Right lobe of liver (tissue), 4 donors: ENCODE results near the gene DHRS7B.

DNA sequence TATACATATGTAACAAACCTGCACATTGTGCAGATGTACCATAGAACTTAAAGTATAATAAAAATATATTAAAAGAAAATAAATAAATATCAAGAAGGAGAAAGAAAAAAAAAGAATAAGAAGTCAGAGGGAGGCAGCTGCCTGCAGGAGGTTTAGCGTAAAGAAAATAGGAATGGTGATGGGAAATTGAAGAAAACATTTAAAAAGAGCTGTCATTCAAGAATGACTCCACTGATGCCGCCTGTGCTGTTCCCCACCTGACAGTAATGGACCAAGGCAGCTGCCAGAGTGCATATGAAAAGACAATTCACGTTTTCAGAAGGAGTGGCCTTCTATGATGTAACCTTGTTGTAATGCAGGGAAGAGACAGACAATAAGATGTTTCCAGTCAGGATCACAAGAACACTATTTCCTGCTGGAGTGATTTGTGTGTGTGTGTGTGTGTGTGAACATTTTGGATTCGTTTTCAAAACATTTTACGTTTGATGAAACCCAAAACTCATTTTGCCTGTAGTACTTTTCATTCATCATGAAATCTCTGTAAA lies 203.8 kb downstream of the LGALS9B start:
- PRO-cap, 4 experiments, result no peak in any of the 4 experiments
- RAMPAGE, long total RNA, 2 experiments, result no peak in any of the 2 experiments

DNA sequence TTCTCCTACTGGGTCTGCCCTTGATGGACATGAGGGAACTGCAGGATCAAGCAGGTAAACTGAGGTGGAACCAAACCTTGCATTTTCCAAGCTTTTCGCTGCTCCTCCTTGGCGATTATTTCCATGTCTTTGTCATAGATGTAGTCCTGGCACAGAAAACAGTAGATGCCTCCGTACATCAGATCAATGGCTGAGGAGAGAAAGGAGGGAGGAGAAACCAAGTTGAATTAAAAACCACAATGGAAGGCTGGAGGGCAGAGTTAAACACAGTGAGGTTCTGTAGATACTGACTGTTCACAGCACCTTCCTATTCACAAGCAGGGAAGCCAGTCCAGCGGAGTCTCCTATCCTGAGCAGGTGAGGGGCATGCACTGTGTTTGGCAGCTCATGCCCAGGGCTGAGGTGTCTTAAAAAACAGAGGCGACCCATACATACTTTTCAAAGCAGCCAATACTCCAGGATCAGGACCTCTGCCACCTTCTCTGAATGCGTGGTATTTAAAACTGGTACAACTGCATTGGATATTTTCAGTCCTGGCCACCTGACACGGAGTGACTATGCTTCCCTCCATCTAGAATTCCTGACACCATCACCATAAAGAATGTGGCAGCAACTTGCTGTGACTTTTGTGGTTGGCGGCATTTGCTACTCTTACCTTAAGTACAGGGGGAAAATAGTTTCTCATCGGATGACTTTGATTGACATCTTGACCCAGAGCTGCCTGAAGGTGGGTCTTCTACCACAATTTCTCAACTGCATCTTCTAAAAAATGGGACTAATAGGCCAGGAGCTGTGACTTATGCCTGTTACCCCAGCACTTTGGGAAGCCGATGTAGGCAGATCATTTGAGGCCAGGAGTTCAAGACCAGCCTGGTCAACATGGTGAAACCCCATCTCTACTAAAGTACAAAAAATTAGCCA lies 21.5 kb downstream of the USP22 start:
- PRO-cap, 4 experiments, result no peak in any of the 4 experiments
- RAMPAGE, long total RNA, 2 experiments, result no peak in any of the 2 experiments

DNA sequence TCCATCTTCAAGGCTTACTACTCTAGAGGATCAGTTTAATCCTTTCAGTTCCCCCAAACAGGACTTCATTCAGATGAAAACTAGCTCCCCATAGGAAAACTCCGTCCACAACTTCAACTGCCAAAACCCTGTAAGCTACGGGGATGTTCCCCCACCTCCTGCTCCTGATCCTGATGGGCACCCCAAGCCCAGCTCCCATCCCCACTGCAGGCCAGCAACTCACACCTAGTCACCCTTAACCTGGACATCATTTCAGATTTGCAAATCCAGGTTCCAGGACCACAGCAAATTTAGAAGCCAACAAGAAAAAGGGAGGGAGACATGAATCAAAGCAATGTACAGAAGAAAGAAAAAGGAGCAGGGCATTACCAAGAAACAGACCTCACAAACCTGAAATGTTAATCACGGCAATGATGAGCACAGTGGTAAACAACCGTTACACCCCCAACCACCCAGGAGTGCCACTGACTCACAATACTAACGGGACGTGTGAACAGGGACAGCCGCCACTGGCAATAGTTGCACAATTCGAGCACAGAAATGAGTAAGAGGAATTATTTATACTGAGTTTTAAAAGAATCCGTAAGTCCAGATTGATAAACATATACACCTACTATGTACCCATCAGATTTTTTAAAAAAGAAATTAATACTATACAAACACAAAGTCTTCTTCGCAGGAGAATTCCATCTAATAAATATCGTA lies 13.9 kb downstream of the USP22 start:
- PRO-cap, 4 experiments, result peak in 1 of 4 experiments; most common plus-strand start position 474 of the sequence (in 1); most common minus-strand start position 386 of the sequence (in 1)
- RAMPAGE, long total RNA, 2 experiments, result no peak in any of the 2 experiments

- PRO-cap, 4 experiments, result peak in 4 of 4 experiments; most common minus-strand start chr17:21044176 (in 4)
- RAMPAGE, long total RNA, 2 experiments, result no peak in any of the 2 experiments
These were observed 1.2 kb upstream of the USP22 start for GRCh38 chr17:21043865-21044478.

DNA sequence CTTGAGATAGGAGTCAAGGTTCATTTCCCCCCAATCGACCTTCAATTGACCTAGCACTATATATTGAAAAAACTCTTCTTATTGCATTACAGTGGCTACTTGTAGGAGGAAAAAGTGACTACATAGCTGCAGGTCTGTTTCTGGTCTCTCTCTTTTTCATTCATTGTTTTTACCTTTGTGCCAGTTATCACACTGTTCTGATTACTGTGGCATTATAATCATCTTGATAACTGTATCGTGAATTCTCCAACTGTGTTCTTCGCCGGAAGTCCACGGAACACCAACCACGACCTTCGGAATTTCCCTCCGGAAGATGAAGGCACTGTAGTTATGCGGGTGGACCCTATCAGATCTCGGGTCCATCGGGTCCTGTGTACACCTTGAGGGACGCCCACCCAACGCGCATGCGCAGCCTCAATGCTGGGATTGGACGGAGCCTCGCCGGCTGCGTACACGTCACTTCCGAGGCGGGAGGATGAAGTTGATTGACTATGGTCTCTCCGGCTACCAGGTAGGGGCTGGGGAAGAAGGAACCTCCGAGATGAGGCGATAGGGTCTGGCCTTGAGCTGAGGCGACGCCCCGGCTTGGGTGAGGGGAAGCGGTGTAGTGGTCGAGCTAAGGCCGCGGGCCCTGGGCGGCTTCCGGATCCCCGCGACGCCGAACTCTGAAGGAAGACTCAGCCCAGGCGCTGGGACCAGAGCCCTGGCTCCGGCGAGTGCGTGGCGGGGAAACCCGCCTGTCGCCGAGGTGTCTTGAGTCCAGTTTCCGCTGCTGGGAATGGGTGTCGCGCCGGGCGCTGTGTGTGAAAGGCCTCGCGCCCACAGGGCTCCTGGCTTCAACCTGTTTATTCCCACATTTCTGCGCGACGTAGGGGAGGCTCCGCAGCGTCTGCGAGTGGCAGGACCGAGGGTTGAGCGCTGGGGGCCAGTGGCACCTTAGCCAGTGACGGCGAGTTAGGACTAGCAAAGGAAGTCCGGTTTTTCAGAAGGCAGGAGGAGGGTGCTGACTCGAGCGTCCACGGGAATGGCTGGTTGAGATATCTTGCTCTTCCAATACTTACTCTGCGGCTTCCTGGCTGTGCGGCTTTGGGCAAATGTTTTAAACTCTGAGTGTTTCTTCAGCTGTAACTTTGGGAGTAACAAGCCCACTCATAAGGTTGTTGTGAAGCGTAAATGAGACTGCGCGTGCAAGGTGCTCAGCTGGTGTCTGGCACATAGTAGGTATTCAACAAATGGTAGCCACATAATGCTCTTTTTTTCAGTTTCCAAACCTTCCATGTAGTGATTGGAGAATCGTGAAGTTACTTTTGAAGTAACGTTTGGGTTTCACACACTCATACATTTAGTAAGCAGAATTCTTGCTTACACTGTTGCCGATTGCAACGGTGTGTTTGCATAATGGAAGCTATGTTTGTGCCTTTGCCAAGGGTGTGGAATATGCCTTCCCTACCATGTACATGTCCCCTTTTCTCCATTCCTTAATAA lies at the start of gene DHRS7B:
Gene DHRS7B, plus strand, starts transcription at position 484 of the 1,485 bp plus-strand sequence.
- PRO-cap, 4 experiments, result peak in 4 of 4 experiments; most common plus-strand start position 514 of the sequence (in 4); most common minus-strand start position 945 of the sequence (in 4)
- RAMPAGE, long total RNA, 2 experiments, result start-site peak on the plus strand in 2 of 2 experiments, centred at positions 481 to 483 of the sequence, 171 to 292 reads per replicate

DNA sequence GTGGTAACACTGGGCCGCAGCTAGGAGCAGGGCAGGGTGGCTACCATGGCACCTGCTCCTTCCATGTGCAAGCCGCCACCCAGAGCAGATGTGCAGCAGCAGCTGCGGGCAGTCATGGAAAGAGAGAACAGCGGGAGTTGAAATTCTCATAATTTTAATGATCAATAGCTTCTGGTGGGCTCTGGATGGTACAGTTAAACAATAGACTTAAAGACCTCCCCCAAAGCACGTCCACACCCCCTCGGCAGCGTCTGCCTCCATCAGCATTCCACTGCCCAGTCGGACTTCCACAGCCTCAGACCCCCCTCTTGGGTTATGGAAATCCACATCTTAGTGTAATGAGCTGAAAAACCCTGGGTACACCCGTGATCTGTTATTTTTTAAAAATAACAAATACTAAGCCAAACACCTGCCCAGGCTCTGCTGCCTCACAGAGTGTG lies 16.1 kb downstream of the TMEM11 start:
- PRO-cap, 4 experiments, result no peak in any of the 4 experiments
- RAMPAGE, long total RNA, 2 experiments, result no peak in any of the 2 experiments

- PRO-cap, 4 experiments, result no peak in any of the 4 experiments
- RAMPAGE, long total RNA, 2 experiments, result no peak in any of the 2 experiments
These were observed 19.7 kb downstream of the MAP2K3 start for GRCh38 chr17:21304225-21304672.

DNA sequence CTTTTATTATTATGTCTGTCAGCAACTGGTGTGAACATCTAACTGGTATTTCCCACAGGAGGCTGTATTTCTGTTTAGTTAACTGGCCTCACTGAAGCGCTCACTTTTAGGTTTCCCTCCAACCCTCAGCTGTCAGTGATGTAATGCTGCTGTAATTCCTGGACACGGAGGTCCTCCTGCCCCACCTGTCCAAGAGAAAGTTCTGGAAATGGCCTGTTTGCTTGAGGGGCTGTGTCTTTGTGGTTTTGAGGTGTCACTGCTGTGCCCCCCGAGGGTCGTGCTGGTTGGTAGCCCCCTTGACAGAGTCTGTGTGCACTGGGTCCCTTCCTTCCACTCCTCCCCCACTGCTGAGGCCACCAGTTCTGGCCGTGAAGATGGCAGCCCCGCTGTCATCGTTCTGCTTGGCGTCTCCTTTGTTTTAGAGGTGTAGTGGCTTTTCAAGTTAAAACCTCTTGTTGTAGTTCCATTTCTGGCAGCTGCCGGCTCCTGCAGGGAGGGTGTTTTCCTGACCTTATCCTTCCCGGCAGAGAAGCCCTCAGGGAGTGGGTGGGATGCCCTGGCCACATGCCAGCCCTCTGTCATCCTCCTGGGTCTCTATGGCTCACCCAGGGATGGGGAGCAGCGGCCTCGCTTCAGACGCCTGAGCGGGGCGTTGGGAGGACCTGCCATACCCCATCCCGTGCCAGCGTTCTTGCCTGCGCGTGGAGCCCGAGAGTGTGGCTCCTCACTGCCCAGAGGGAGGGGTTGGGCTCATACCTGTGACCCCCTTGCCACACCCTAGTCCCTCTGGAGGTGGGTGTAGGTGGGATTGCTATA lies 11.7 kb downstream of the KCNJ12 start:
- PRO-cap, 4 experiments, result no peak in any of the 4 experiments
- RAMPAGE, long total RNA, 2 experiments, result no peak in any of the 2 experiments

- PRO-cap, 4 experiments, result no peak in any of the 4 experiments
- RAMPAGE, long total RNA, 2 experiments, result no peak in any of the 2 experiments
These were observed 88.0 kb downstream of the KCNJ12 start for GRCh38 chr17:21463965-21464818.

- PRO-cap, 4 experiments, result peak in 4 of 4 experiments; most common plus-strand start chr17:21551179 (in 1); most common minus-strand start chr17:21551678 (in 4)
- RAMPAGE, long total RNA, 2 experiments, result start-site peak on the minus strand in 1 of 2 experiments, at chr17:21551635-21551654 at its widest, 25 reads per replicate
These were observed 141.1 kb upstream of the KCNJ18 start for GRCh38 chr17:21550898-21551998.

GRCh38 chr17:22692388-22693059 lies 1000.2 kb downstream of the KCNJ18 start:
- PRO-cap, 4 experiments, result no peak in any of the 4 experiments
- RAMPAGE, long total RNA, 2 experiments, result no peak in any of the 2 experiments

DNA sequence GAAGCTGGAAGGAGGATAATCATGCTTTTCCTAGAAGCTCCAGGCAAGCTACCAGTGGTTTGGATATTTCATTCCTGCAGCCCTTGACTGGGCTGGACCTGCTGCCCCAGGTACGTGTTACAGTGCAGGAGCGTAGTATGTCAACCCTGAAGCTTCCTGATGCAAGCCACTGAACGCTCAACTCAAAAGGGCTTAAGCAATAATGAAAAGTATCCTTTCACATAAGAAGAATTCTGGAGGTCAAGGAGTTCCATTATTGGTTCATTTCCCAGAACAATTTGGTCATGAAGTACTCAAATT lies 37.8 kb upstream of the WSB1 start:
- PRO-cap, 4 experiments, result no peak in any of the 4 experiments
- RAMPAGE, long total RNA, 2 experiments, result no peak in any of the 2 experiments

DNA sequence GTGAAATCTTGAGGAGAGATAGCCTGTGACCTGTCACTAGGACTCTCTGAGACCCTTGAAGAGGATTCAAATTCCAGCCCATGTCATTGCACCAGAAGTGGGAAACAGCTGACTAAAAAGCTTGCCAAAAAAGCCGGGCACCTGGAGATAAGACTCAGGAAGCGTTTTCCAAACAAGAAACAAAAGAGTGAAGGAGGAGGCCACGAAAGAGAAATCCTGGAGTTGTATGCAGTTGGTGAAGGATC lies 9.1 kb upstream of the WSB1 start:
- PRO-cap, 4 experiments, result no peak in any of the 4 experiments
- RAMPAGE, long total RNA, 2 experiments, result no peak in any of the 2 experiments

- PRO-cap, 4 experiments, result peak in 4 of 4 experiments; most common plus-strand start chr17:27295109 (in 4); most common minus-strand start chr17:27294909 (in 3)
- RAMPAGE, long total RNA, 2 experiments, result no peak in any of the 2 experiments
These were observed 1.1 kb downstream of the WSB1 start for GRCh38 chr17:27294797-27295620.

DNA sequence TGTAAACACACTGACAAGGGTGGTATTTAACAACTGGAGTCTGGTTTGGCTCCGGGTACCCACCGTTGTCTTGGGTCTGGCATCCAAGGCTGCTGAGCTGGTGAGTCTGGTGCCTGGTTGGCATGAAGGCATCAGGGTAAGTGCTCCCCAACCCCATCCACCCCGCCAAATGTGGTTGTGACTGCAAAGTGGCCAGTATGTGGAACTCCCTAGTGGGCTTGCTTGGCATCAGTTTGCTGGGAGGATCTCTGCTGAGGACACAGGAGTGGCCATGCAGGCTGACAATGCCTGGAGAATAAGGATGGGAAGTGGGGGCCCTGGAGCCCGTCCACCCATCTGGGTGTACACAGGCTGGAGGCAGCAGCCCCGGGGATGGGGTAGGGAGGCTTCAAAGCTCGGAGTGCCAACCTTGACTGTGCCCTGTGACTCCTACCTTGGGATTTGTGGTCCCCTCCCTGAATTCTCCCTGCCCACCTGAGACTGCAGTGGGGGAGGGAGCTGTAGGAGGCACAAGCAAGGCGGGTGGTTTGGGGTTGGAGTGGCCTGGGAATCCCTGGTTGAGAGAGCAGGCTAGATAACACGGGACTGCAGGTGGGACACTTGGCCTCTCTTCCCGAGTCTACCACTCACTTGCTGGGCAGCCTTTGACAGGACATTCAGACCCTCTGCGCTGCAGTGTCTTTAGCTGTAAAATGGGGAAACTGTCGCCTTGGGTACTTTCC lies 30.1 kb downstream of the KSR1 start:
- PRO-cap, 4 experiments, result peak in 2 of 4 experiments; most common plus-strand start position 525 of the sequence (in 2)
- RAMPAGE, long total RNA, 2 experiments, result no peak in any of the 2 experiments

GRCh38 chr17:27496494-27497038 lies 40.3 kb downstream of the KSR1 start:
- PRO-cap, 4 experiments, result peak in 3 of 4 experiments; most common plus-strand start chr17:27496737 (in 1); most common minus-strand start chr17:27496601 (in 3)
- RAMPAGE, long total RNA, 2 experiments, result no peak in any of the 2 experiments

DNA sequence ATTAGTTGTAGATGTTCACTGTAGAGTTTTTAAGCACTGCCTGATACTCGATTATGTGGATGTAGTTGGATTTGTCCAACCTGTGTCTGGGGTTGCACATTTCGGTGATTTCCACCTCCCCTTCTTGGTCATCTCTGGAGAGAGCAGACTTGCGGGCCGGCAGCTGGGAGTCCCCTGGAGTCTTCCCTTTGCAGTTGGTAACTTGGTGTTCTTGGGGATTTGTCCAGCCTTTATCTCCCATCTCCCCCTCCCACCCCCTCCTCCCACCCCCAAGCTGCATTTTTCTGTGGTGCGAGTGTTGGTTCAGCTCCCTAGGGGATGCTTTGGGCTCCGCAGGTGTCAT lies 50.1 kb downstream of the KSR1 start:
- PRO-cap, 4 experiments, result no peak in any of the 4 experiments
- RAMPAGE, long total RNA, 2 experiments, result no peak in any of the 2 experiments

DNA sequence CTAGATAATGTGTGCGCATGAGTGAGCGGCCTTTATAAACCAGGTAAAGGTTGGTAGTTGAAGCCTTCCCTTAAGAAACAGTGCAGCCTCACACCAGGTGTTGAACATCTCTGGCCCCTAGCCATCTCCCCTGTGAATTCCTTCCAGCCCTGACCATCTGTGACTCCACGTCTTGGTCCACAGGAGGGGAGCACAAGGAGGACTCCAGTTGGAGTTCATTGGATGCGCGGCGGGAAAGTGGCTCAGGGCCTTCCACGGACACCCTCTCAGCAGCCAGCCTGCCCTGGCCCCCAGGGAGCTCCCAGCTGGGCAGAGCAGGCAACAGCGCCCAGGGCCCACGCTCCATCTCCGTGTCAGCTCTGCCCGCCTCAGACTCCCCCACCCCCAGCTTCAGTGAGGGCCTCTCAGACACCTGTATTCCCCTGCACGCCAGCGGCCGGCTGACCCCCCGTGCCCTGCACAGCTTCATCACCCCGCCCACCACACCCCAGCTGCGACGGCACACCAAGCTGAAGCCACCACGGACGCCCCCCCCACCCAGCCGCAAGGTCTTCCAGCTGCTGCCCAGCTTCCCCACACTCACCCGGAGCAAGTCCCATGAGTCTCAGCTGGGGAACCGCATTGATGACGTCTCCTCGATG lies 48.4 kb upstream of the LGALS9 start:
- PRO-cap, 4 experiments, result no peak in any of the 4 experiments
- RAMPAGE, long total RNA, 2 experiments, result no peak in any of the 2 experiments

DNA sequence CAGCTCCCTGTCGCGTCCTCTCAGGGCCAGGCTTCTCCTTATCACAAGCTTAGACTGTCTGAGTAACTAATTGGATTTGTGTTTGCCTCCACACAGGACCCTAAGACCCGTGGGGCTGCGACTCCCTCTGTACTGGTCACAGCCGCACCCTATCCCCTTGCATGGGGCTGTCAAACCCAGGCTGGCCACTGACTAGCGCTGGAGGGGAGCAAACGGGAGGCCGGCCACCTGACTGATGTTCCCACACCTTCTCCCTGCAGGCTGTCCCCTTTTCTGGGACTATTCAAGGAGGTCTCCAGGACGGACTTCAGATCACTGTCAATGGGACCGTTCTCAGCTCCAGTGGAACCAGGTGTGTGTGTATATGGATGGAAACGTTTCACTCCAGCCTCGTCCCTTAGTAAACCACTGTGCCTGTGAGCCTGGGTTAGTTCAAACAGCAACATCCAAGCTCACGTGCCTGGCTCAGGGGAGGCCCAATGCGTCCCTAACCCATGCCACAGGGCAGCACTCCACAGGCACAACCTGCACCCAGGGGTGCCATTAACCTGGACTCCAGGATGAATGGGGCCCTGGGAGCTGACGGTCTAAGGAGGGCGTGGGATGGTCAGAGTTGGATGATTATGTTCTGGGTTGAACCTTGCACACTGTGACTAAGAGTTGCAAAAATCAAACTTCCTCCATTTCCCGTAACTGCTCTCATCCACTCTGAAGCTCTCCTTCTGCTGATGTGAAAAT lies 7.2 kb downstream of the LGALS9 start:
- PRO-cap, 4 experiments, result no peak in any of the 4 experiments
- RAMPAGE, long total RNA, 2 experiments, result no peak in any of the 2 experiments

- PRO-cap, 4 experiments, result no peak in any of the 4 experiments
- RAMPAGE, long total RNA, 2 experiments, result no peak in any of the 2 experiments
These were observed 17.4 kb downstream of the NOS2 start for GRCh38 chr17:27782831-27783448.